Endometrial microvascular endothelial cells (primary cell): ENCODE measurements around a stretch of chr2.

DNA sequence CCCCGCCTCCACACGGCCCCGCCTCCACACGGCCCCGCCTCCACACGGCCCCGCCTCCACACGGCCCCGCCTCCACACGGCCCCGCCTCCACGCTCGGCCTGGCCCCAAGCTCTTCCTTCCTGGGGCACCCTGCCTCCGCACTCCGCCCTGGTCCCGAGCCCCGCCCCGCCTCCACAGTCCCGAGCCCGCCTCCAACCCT, 262 bp upstream of the TMEM87B start:
- RAMPAGE, long total RNA: no peak

GRCh38 chr2:112055780-112056255, 749 bp downstream of the TMEM87B start:
- RAMPAGE, long total RNA: no peak

GRCh38 chr2:112063533-112064522, 8.8 kb downstream of the TMEM87B start:
- RAMPAGE, long total RNA: no peak

- RAMPAGE, long total RNA: no peak
These were observed 34.2 kb downstream of the TMEM87B start for GRCh38 chr2:112089216-112089761.

DNA sequence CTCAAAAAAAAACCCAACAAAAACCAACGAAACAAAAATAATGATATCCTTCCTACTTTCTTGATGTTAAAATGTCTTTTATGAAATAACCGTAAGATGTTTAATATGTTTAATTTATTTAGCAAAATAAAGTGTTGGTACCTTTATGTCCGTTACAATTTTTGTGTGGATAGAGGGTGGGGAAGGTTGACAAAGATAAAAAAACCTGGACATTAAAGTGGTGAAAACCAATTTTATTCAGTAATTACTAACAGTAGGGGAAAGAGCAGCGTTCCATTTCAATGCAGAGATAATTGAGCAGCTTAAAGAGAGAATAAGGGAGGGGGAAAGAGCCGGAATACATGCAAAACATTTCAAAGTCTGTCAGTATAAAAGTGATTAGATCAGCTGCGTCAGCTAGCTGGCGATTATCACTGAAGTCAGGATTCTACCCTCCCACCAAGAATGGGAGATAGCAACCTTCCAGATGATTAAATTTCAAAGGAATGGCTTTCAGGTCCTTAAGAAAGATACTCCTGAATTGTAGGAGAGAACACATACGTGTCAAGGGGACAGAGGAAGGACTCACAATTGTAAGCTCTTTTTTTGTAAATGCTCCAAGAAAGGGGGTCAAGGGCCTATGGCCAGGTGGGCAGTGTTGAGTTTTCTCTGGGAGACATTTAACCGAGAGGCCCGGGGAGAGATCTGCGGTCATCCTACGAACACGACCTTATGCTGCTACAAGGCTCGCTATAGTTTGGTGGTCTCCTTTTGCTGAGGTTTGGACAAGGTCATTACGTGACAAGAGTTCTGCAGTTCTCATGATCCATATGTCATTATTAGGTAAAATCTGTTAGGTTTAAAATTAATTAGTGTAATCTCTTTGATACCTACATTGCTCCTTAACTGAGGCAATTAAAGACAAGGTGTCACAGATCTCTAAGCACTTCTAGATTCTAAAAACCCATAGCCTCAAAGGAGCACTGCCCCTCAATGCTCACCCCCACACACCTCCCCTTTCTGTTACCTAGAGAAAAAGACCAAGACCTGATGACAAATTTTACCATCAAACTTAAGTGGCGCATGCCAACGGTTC, 2.6 kb upstream of the ZC3H6 start:
- RAMPAGE, long total RNA: no peak

DNA sequence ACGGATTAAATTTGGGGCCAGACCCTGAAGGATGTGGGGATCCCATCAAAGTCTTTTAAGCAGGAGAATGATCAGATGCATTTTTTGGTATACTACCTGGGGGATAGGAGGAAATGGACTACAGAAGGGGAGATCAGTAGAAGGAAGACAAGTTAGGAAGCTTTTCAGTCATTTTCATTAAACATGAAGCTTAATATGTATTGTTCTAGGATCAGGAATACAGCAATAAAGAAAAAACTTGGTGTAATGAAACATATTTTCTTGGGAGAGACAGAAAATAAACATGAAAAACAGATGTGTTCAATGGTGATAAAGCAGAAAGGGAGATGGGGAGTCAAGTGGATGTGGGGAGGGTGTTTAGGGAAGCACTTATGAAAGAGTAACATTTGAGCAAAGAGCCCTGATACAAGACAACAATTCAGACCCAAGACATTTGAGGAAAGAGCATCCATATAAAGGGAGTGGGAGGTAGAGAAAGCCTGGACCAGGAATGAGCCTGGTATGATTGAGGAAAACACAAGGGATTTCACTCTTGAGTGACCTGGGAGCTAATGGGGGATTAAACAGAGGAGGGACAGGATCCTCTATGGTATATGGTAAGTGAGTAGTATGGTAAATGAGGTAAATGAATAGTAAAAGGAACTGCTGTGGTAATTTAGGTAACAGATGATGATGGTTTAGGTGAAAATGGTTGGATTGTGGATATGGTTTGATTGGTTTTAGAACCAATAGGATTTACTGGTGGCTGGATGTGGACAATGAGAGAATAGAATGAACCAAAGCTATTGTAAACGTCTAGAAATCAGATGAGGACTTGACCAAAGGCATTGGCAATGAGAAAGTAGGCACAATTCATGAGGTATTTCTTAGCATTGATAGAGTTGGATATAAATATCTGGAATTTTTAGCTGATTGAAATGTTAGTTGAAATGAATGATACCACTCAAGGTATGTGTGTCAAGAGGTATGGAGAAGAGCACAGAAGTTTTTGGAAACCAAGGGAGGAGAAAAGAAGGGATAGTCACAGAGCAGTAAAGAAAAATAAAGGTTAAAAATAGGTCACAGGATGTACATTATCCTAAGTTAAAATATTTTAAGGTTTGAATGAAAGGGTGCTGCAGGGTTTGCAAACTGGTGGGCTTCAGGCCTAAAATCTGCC, 5.8 kb downstream of the ZC3H6 start:
- RAMPAGE, long total RNA: no peak

DNA sequence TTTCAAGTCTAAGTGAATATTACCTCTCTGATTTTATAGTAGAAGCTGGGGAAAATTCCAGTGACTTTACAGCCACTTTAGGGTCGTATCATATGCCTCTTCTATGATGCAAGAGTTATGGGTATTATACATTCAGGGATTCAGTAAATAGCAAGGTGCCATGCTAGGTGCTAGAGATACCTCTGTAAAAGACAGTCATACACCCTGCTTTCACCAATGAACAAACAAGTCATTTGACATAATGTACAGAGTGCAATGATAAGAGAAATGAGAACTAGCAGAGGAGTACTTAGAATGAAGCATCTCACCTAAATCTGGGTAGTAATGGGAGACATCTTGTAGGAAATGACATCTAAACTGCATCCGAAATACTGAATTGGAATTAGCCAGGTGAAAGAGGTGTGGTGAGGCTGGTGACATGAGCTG, 21.2 kb downstream of the ZC3H6 start:
- RAMPAGE, long total RNA: no peak

- RAMPAGE, long total RNA: no peak
These were observed 34.4 kb downstream of the ZC3H6 start for GRCh38 chr2:112309674-112310353.

DNA sequence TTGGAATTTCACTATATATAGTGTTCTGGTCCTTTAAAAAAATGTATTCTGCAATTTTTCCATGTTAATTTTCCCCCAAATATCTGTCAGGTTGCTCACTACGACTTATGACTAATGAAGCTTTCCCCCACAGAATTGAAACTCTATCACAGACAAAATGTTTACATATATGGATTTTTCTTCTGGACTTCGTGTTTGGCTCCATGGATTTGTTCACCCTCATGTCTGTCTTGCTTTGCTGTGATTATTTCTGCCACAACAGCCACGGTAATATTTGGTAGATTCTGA, 42.3 kb downstream of the ZC3H6 start:
- RAMPAGE, long total RNA: no peak

DNA sequence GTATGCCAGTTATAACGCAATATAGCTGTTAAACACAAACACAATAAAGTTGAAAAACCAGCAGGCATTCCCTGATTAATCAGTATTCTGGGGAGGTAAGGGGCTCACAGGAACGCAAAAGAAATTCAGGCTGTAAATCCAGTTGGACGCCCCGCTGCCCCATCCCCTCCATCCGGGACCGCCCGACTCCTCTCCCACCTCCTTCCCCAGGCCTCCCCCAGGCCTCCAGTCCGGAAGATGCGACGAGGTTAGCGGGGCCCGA, 654 bp upstream of the POLR1B start:
- RAMPAGE, long total RNA: no peak

GRCh38 chr2:112543130-112543703, 952 bp downstream of the POLR1B start:
- RAMPAGE, long total RNA: no peak

DNA sequence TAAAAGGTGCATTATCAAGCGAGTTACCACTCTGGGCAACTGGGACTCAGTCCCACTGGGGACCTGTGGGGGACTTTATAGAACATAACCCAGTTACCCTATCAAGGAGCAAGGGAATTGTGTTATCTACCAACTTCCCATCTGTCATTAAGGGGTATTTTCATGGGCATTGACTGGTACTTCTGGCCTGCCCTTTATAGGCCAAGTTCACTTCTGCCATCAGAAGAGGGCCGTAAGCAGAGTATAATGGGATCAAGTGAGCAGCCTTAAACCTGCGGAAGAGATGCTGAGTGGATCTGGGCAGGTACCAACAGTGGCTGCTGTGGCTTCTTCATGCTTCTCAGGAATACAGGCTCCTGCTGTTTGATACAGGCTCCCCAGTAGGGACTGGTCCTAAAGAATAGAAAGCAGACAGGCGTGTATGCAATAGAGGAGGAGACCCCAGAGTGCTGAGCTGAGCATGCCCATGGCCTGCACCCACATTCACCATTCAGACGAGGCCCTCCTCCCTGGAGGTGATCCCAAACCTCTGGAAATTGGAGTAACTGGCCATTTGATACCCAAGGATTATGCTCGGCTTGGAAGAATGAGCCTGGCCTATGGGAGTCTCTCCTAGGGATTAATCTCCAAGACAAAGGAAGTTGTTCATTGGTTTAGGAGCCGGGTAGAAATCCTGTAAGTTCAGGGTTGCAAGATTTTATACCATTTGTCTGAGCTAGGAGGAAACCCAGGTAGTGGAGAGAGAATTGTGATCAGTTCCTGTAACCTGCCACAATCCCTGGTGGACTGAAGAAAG, 6.4 kb downstream of the CHCHD5 start:
- RAMPAGE, long total RNA: no peak

GRCh38 chr2:112658395-112659103, 12.8 kb downstream of the SLC20A1 start:
- RAMPAGE, long total RNA: no peak

- RAMPAGE, long total RNA: no peak
These were observed 5.9 kb downstream of the NT5DC4 start for GRCh38 chr2:112726584-112727286.

DNA sequence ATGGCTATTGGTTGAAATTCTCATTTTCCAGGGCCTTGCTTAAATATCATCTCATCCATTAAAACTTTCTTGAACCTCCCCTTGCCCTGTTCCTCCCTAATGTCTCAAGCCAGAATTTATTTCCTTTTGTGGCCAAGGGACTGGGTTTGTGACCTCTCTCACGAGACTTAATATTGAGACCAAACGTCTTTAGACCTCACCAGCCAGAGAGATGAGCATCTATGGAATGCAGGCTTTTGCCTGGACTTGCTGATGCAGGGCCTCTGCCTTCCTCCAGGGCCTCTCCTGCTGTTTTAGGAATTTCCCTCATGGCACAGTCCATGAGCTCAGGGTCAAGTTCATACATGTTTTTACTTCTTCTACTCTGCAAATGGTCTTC, 22.4 kb downstream of the IL1B start:
- RAMPAGE, long total RNA: no peak

DNA sequence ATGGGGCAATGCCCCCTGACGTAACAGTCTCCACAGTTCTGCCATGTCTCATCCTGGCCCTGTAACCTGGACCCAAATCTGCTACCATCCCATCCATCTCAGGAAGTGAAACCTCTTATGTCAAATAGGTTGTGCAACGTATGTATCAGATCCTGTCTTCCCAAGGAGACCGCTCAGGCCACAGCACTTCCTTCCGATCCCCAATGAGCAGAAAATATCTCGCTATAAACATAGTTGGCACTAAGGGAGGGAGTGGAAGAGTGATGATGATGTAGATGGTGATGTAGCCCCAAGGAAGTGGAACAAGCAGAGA, 2.9 kb upstream of the IL1B start:
- RAMPAGE, long total RNA: no peak

DNA sequence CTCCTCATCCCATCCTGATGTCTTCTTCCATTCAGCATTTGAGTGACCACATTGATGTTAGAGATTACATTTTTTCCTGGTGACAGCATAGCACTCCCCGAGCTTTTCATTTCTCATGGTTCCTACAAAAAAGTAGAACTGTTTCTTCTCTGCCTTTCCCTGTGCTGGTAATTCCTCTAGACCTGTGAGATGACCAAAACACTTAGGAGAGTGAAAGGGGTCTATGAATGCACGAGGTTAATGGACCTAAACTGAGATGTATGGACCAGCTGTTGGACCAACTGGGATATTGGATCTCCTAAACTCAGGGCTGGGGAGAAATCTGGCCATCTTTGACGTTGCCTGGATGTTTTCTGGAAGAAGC, 5.0 kb downstream of the IL36A start:
- RAMPAGE, long total RNA: no peak

DNA sequence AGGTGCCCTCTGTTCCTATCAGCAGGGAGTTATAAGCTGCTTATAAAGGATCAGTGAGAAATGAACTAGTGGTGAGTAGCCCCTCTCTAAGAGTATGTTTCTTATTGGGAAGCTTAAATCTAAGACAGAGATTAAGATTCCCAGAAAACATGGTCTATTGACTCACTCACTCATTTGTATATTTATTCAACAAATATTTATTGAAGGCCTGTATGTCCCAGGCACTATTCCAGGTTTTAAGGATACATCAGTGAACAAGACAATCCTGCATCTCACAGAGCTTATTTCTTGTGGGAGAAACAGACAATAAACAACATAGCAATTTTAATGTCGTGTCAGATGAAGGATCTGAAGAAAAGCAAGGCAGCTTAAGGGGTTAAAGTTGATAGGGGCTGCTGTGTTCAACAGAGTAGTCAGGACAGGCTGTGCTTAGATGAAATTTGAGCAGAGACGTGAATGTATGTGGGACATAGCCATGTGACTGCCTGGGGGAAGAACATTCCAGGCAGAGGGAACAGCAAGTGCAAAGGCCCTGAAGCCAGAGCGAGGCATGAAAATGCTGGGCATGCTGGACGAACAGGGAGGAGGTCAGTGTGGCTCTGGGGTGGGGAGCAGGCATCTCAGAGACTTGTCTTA, 14.8 kb upstream of the PSD4 start:
- RAMPAGE, long total RNA: no peak

DNA sequence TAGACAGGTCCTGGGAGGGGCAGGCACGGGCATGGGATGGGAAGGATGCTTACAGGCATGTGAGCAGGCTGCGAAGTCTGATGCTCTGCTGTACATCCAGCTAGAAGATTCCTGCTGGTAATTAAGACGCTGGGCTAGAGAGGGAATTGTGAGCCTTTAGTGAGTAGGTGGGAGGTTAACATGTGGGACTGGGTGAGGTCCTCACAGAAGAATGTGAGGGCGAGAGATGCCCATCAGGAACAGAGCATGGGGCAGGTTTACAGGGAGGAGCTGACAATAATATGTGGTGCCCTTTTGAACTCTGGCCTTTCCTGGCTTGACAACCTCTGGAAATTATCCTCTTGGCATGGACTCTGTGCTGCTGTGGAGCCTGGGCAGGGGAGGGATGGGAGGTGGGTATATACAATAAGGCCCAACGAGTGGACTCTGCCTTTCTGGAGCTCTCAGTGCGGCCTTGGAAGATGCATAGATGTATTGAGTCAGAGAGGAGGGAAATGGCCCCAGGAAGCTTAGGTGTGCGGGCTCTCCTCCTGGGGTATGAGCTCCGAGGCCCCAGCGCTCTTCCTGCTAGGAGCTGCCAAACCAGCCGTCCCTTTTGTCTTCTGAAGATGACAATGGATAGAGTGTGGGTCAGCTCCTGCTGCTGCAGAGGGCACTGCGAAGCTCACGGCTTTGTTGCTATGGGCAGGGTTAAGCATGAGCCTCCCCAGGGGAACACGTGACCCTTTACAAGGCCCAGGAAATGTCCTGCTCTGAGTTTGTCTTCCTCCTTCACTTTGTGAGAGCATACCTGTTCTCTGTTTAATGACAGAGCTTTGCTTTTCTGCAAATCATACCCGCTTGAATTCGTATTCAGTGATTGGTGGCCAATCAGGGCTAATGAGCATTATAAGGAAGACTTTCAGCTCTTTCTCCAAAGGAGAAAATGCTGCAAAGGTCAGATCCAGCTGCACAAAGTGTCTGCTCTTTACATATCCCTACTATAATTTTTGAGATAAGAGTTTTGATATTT, 8.7 kb upstream of the PSD4 start:
- RAMPAGE, long total RNA: no peak

GRCh38 chr2:113219812-113220480, 46.2 kb downstream of the PSD4 start:
- RAMPAGE, long total RNA: no peak